Measurements from ENCODE around the genes TOR3A and QSOX1.

- RRBS, 2 experiments, result no CpG with 5 or more reads among the region's 5 CpGs
Measured at GRCh38 chr1:178488201-178488653, 8.5 kb downstream of the CLEC20A start.

DNA sequence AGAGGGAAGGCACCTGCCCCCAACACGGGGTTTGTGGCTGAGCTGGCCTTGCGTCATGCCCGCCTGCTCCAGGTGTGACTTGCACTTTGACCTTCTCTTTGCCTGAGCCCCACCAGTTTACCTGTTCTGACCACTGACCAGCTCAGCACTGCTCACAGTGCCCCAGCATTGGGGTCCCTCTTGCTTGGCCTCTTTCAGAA is 24.7 kb downstream of the TEX35 start:
- RRBS, 2 experiments, result no CpG with 5 or more reads among the region's 3 CpGs

DNA sequence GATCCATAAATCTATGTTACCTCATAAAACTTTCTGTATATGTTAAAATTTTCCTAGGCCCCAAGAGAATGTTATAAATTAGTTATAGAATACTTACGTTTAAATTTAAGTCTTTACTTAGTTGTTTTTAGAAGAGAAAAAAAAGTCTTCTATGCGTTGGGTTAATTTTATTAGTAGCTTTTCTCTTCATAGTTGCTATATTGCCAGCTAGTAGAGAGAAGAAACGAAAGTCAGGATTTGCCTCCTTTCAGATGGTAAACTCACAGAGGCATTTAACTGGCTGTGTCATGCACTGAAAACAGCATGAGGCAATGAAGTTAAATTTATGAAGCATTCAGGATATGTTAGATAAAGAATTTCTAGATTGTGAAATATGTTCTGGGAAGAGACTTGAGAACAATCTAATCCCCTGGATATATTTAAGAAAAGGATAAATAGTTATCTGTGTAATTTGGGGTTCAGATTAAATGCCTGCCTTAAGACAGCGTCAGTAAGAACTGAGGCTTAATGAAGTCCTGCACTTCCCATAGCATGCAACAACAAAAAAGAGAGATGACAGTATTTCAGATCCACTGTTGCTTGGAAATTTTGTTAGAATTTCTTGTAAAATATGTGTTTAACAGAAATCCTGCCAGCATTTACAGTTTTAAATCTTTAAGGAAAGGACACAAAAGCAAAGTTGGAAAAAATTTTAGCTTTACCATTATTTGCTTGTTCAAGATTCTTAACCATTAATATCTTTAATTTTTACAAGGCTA is 1.7 kb downstream of the ANGPTL1 start:
- RRBS, 2 experiments, result no CpG with 5 or more reads among the region's 4 CpGs

DNA sequence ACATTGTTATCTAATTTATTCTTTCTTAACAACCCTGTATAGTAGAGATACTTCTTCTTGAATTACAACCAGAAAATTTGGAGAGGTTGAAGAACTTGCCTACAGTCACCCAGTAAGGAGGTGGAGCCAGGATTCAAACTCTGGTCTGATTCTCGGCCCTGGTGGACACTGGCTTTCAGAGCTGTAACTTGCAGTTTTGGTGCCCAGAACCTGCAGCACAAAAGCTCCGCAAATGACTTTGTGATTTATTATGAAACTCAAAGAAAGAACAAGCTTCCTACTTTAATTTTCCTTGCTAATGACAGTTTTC is 62.1 kb upstream of the ANGPTL1 start:
- RRBS, 2 experiments, result no CpG with 5 or more reads among the region's 2 CpGs

- RRBS, 2 experiments, result under 1 to 1% methylated on average over 21 to 27 of the region's 61 CpGs
Measured at GRCh38 chr1:179081086-179082271, at the start of gene TOR3A. Gene TOR3A (plus strand): TSS chr1:179082070.

DNA sequence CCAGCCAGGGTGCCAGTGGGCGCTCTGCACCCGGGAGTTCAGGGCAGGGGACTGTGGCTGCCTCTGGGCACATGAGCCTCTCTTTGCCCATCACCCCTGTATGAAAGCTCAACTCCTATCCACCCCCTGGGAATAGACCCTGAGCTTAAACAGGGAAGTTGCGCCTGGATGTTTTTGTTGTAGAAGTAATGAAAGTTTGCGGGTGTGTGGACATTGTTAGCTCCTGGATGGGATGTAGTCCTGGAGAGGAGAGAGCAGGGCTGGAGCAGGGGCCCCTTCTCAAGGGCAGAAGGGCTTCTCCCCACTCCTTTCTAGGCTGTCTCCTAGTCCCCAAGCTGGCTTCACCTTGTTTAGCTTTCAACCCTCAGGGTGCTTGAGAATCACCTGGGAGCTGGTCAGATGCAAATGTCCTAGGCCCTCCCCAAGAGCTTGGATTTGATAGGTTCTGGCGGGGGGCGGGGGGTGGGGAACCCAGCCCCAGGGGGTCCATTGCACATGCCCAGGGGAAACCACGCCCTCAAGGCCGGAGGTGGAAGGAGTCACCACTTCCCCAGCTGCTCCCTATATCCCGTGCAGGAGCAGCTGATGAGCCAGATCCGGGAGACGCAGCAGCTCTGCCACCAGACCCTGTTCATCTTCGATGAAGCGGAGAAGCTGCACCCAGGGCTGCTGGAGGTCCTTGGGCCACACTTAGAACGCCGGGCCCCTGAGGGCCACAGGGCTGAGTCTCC is 5.6 kb downstream of the TOR3A start:
- RRBS, 2 experiments, result 12 to 71% methylated on average over 6 of the region's 15 CpGs

- RRBS, 2 experiments, result no CpG with 5 or more reads among the region's 10 CpGs
Measured at GRCh38 chr1:179090631-179091256, 8.9 kb downstream of the TOR3A start.

DNA sequence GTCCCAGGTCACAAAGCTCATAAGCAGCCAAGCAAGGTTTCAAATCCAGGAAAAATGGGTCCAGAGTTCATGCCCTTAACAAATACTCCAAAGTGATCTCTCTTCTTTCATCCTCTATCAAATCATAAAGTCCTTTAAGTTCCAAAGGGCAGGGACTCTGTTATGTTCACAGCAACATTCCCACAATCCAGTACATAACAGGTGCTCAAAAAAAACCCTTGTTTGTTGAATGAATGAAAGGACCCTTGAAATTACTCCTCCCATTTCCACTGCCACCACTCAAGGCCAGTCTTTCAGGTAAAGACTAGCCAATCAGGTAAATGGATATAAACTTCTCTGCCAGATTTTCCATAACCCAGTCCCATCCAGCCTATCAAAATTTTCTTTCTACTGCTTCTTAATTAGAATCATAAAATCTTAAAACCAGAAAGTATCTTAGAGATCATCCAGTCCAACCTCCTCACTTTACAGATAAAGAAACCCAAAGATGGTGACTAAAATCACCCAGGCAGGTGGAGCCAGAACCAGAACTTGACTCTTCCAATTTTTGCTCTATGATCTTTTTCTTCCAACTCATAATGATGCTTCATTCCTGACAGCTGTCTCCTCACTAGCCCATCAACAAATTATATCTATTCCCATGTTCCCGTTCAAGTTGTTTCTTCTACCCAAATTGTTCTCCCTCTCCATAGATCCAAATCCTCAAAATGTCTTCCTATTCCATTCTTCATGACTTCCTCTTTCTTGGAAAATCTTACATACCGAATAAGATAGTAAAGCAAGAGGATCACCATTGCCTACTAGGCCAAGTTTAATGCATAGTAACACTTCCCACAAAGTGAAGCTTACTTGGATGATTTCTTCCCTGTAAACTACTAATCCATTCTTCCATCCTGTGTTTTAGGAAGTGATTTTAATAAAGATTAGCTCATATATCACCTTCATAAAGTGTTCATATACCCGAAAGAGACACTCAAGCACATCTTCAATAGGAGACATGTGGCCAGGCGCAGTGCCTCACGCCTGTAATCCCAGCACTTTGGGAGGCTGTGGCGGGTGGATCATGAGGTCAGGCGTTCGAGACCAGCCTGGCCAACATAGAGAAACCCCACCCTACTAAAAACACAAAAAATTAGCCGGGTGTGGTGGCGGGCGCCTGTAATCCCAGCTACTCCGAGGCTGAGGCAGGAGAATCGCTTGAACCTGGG is 2.3 kb downstream of the ABL2 start:
- RRBS, 2 experiments, result no CpG with 5 or more reads among the region's 13 CpGs

DNA sequence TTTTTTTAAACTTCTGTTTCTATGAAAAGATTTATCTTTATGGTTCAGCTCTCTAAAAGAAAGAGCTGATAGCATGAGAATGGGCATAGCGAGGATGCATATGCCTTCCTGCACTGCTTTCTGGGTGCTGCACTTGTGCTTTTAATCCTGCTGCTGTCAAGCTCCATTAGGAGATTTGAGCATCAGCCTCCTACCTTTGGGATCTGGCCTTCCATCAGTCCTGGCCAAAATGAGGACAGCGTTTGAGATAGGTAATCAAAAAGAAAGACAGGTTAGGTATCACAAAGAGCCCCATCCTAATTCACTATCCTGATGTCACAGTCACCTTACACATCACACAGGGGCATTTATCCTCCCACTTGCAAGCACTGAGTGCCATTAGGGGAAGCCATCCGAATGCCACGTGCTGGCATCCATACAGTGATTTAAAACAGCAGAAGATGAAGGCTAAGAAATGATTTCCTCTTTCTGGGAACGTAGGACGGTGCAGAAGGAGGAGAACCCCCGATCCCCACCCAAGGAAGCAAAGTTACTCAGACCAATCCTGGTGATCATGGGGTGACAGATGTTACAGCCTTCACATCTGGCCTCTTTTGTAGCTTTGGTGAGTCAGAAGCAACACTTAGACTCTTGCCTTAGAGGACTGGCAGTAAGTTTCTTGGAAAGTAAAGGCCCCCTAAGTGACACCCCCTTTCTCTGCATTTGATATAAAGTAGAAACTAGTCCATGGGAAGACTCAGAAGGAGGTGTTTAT is 13.1 kb upstream of the FAM163A start:
- RRBS, 2 experiments, result no CpG with 5 or more reads among the region's 7 CpGs

DNA sequence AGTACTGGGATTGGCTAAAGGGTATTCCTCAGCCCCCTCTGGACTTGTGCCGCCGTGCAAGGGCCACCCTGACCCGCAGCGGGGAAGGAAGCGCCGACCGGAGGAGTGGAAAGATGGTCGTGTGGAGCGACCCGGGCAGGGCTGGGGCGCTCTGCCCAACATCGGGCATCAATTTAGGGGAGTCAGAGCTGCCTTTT is 886 bp downstream of the TOR1AIP1 start:
- RRBS, 2 experiments, result no CpG with 5 or more reads among the region's 12 CpGs

DNA sequence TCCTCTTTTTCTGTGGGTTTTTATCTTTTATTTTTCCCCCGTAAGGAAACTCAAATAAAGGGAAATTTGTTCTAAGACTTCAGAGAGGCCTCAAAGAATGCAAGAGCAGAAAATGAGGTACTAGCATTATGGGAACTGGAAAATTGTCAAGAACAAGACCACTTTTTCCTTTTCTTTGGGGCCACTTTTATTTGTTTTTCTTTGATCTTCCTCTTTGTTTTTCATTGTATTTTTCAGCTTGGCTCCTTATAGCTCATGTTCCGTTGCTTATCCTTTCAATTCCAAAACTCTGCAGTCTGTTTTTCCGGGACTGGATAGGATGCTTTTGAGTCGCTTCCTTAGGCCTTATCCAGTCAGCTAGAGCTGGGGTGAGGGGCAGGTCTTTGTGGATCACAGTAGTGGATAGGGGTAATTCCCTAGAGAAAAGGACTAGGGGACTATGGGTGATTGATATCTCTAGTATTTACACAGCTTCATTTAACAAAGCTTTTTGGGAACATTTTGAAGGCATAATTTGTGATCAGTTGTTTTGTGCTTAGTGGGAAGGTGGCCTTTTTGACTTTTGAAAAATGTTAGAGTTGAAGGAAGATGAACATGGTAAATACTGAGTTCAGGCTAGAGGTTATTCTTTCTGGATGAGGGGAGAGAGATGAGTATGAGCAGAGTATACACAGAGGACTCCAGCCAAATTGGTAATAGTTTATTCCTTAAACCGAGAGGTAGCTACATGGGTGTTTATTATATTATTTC is 22.4 kb downstream of the CEP350 start:
- RRBS, 2 experiments, result no CpG with 5 or more reads among the region's 5 CpGs

DNA sequence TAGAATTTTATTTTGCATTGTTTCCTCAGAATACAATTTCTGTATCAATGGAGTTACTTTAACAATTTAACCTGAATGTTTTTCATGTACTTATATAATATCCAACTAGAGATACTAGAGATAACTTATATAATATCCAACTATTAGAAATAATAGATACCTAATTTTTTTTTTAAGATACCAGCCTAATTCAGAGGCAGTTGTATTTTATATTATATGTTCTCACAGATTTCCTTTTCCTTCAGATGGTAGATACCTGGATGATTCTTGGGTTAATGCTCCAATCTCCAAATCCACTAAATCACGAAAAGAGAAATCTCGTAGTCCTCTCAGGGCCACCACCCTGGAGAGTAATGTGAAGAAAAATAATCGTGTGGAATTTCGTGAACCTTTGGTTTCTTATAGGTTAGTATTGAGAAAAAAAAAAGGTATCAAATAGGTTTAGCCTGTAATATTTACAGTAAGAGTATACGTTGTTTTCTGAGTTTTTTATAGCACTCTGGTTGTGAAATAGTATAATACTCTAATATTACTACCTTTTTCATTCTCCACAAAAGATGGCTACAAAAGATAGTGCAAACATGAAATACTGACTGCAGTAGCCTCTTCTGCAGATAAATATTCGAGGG is 37.3 kb downstream of the CEP350 start:
- RRBS, 2 experiments, result no CpG with 5 or more reads among the region's 6 CpGs

GRCh38 chr1:180154017-180155237 is at the start of gene QSOX1:
Gene QSOX1 (plus strand): TSS chr1:180154869.
- RRBS, 2 experiments, result under 1 to 1% methylated on average over 25 to 42 of the region's 115 CpGs

- RRBS, 2 experiments, result no CpG with 5 or more reads among the region's 12 CpGs
Measured at GRCh38 chr1:180158103-180158810, 3.6 kb downstream of the QSOX1 start.

- RRBS, 2 experiments, result no CpG with 5 or more reads among the region's 2 CpGs
Measured at GRCh38 chr1:180160257-180160660, 5.6 kb downstream of the QSOX1 start.

GRCh38 chr1:180182932-180183280 is 28.2 kb downstream of the QSOX1 start:
- RRBS, 2 experiments, result 94 to 98% methylated on average over 4 of the region's 18 CpGs

- RRBS, 2 experiments, result no CpG with 5 or more reads among the region's 4 CpGs
Measured at GRCh38 chr1:180192531-180192946, 37.5 kb upstream of the LHX4 start.

DNA sequence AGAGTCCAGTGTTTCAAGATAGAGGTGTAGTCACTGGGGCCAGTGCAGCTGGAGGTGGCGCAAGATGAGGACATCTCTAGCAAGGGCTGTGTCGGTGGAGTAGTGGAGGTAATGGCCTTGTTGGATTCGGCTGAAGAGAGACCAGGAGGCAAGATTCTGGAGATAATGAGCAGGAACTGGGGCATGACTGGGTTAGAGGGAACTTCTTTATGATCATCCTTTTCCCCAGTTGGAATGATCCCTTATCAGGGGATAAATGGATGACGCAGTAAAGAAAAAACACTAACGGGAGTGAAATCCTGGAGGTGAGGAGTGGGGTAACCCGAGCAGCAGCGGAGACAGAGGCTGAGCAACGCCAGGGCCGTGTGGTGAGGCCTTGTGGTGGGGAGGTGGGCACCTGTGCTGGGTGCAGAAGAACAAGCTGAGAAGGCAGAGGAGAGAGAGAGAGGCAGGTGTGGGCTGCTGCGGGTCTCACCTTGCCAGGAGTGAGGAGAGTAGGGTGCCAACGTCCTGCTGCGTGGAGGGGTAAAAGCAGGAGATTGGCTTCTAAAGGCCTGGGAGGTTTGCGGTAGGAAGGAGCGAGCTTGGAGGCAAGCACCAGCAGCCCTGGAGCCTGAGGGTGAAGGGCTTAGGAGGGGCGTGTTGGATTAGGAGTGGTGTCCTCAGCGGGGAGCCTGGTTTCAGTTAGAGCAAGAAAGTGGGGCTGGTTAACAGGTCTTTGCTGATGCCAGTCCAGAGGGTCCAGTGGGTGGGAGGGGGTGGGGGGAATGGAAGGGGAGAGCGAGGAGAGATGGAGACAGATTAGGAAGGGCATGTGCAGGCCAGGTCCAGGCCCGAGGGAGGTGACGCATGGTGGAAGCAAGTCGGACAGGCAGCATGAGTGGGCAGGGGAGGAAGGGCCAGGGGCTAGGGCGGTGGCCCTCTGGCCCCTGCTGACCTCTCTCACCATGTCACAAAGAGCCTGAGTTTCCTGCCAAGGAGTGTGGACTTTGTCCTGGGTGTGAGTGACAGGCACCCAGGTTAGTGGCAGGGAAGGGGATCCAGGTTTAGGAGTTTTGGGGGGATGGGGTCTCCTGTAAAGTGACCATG is 36.8 kb upstream of the LHX4 start:
- RRBS, 2 experiments, result no CpG with 5 or more reads among the region's 21 CpGs

GRCh38 chr1:180200361-180200803 is 29.7 kb upstream of the LHX4 start:
- RRBS, 2 experiments, result no CpG with 5 or more reads among the region's 3 CpGs